Subcutaneous preadipocyte (primary cell): ENCODE measurements around a stretch of chr12.

DNA sequence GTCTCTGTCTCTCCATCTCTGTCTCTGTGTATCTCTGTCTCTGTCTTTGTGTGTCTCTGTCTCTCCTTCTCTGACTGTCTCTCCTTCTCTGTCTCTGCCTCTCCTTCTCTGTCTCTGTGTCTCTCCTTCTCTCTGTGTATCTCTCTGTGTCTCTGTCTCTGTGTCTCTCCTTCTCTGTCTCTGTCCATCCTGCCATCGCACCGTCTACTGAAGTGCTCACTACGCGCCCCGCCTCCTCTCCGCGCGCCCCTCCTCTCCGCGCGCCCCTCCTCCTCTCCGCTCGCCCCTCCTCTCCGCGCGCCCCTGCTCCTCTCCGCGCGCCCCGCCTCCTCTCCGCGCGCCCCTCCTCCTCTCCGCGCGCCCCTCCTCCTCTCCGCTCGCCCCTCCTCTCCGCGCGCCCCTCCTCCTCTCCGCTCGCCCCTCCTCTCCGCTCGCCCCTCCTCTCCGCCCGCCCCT is 12.6 kb downstream of the LRCOL1 start:
- CAGE, long polyA plus RNA = no peak

DNA sequence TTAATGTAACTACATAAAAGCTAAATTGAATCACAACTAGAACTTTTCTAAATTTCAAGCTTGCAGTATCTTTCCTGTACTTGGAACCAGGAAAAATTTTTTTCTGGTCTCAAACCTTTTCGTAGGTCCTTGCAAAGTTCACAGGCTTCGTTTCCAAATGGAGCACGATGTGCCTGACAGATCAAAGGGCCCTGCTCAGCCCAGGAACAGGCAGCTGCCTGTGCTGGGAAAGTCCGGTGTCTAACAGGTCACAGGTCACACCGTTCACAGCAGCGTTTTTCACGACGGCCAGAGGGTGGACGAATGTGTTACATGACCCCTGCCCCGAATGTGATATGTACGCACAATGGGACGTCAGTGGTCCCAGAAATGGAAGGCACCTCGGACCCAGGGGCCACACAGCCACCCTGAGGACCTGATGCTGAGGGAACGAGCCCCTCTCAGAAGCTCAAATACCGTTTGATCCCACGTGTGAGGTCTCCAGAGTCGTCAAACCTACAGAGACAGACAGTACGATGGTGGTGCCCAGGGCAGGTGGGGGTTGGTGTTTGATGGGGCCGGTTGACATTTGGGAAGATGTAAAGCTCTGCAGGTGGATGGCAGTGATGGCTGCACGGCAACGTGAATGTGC is 1.5 kb downstream of the LRCOL1 start:
- CAGE, long polyA plus RNA = no peak

DNA sequence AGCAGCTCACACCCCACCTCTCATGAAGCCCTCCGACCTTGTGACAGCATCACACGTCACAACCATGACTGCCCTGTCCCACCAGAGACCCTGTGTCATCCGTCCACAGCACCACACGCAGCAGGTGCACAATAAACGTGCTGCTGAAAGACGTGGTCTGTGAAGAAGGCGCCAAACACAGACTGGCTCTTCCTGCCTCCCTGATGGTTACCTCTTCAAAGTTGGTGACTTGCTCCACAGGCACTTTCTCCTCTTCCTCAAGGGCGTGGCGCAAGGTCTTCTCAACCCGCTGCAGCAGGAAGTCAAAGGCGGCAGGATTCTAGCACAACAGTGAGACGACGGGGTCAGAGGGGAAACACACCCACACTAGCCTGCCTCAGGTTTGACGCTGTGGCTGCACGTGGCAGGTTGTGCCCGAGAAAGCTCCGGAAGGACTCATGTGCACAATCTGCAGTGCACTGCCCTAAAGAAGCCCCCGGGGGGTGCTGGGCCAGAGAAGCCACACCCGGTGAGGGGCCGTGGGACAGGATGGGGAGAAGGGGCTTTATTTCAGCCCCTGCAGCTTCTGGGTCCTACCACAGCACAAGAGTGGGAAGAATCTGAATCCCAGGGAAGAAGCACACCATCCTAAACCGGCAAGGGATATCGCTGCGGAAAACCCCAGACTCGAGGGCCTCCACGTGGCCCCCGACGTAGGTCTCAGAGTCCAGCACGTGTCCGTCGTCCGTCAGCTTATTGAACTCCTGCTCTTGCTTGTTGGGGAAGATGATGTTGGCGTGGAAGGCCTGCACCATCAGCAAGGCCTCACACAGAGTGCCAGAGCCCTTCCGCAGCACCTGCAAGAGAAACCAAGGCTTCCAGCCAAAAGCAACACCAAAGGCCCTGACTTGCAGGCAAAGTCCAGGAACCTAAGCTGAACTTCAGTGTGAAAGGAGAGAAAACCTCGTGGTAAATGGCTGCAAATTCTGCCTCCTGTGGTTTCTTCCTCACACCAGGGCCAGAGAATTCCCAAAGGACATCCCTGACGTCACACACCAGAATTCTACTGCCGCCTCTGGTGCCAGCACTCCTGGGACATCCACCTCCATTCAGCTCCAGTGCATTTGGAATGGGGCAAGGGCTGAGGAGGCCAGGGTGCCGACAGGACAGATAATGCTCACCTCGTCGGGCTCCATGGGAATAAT is 14.7 kb downstream of the POLE start:
- CAGE, long polyA plus RNA = no peak

DNA sequence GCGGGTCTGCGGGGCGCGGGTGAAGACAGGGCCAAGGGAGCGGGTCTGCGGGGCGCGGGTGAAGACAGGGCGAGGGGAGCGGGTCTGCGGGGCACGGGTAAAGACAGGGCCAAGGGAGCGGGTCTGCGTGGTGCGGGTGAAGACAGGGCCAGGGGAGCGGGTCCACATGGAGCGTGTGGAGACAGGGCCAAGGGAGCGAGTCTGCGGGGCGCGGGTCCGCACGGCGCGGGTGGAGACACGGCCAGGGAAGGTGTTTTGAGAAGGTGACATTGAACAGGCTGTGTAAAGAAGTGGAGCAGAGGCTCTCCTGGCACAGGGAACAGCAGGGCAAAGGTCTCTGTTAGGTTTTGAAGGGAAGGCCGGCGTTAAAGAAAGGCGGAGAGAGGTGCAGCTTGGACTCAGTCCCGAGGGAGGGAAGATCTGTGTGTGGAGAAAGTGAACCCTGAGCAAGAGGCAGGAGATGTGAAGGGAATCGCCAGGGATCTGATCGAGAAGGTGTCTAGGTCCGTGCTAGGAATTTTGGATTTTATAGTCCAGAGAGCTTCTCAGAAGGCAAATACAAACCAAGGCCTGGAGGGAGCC is 1.8 kb downstream of the PXMP2 start:
- CAGE, long polyA plus RNA = no peak

DNA sequence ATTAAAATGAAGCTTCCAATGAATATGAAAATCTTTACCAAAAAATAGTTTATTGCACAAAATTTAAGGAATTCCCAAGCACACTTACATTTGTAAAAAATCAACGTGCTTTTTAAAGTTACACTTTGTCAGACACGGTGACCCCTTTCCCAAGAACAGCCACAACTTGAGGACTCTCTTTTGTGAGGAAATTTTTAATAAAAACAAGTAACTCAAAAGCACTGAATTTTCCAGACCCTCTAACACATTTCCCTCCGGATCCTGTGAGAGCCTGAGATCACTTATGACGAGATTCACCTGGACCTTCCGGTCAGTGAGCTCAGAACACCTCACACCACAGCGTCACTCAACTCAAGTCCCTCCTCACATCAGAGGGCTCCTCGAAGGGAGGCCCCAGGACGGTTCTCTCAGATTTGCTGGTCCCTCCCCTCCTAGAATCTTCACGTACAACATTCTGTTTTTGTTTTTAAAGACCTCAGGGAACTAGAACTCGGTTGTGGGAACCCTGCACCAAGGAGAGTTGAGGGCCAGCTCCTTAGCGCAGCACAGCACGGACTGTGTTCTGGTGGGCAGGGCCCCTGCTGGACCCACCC is 7.3 kb upstream of the ANKLE2 start:
- CAGE, long polyA plus RNA = no peak

- CAGE, long polyA plus RNA = no peak
Observed at GRCh38 chr12:132823947-132824945, 4.4 kb downstream of the GOLGA3 start.

DNA sequence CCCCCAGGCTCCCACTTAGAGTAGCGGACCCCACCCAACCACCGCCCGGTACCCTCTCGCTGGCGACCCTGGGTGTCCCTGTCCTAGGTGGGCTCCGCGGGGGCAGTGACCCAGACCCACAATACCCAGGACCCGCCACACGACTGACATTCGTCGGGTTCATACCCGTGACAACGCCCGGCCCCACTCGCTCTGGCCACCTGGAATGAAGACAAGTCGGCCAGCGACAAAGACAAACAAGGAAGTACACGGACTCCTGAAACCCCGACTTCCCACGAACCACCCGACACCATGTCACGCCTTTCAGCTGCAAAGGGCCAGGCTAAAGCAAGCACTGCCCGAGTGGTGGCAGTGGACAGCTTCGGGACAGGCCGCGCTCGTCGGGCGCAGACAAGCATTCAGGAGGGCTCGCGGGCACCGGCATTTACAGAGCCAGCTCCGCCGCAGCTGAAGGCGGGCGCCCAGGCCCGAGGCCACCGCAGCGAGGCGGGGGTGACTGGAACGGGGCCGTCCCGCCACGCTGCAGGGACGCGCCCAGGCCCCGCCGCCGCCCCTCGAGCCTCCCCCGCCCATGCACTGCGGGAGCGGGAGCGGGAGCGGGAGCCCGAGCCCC is 401 bp downstream of the GOLGA3 start:
- CAGE, long polyA plus RNA = no peak

DNA sequence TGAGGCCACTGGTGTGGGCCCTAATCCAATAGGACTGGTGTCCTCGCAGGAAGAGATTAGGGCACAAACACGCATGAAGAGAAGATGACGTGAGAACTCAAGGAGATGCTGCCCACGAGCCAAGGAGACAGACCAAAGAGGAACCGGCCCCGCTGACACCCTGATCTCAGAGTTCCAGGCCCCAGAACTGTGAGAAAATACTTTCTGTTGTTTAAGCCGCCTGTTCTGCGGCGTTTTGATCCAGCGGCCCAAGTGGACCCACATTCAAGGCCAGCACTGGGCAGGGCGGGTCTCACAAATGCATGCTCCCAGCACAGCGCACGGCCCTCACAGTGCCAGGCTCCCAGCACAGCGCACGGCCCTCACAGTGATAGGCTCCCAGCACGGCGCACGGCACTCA is 6.8 kb upstream of the GOLGA3 start:
- CAGE, long polyA plus RNA = no peak

DNA sequence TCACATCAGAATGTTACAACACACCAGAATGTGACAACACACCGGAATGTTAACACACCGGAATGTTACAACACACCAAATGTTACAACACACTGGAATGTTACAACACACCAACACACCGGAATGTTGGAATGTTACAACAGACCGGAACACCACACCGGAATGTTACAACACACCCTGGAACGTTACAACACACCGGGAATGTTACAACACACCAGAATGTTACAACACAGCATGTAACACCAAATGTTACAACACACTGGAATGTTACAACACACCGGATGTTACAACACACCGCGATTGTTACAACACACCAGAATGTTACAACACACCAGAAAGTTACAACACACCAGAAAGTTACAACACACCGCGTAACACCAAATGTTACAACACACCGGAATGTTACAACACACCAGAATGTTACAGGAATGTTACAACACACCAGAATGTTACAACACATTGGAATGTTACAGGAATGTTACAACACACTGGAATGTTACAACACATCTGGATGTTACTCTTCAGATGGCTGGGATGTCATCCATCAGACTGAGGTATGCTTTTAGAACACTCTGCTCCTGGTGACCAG is 21.1 kb downstream of the CHFR start:
- CAGE, long polyA plus RNA = no peak

GRCh38 chr12:132894997-132895399 is 7.6 kb upstream of the CHFR start:
- CAGE, long polyA plus RNA = no peak

- CAGE, long polyA plus RNA = no peak
Observed at GRCh38 chr12:133141302-133141827, 10.9 kb downstream of the ZNF10 start.